Mesenchymal stem cell of adipose (primary cell): ENCODE results near the genes CRYGA and KANSL1L.

- CAGE, long polyA plus RNA = no peak
Measured at GRCh38 chr2:207711267-207711423, 295 bp upstream of the CCNYL1 start.

GRCh38 chr2:207825597-207826206 lies 56.0 kb upstream of the FZD5 start:
- CAGE, long polyA plus RNA = no peak

- CAGE, long polyA plus RNA = no peak
Measured at GRCh38 chr2:207826854-207827151, 57.1 kb upstream of the FZD5 start.

DNA sequence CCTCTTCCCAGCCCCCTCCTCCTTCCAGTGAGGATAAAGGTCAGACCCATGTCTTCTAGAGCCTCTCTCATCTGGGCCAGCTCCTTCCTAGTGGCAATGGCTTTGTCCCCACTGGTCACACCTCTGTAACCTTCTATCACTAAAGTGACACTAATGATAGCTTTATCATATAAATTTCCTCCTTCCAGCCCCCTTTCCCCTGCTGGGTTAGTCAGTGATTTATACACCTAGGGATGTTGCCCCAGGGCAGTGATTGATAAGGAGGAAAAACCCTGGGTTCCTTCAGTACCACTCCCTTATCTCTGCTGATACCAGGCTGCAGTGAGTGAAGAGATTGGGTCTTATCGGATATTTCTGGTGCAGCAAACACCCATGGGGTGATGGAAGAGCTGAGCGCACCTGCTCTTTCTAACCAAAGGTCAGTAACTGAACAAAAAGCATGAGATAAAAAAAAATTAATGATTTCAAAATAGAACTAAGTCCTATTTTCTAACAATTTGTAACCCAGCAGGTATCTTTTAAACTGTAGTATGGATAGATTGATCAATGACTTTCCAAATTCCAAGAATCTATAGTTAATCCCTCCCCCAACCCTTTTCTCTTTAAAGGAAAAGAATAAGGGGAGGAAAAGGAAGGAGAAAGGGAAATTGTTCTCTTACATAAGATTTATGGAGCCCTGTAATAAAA lies 62.2 kb upstream of the FZD5 start:
- CAGE, long polyA plus RNA = no peak

- CAGE, long polyA plus RNA = no peak
Measured at GRCh38 chr2:208163422-208163652, at the start of gene CRYGA. Gene CRYGA, minus strand, starts transcription at chr2:208163589.

DNA sequence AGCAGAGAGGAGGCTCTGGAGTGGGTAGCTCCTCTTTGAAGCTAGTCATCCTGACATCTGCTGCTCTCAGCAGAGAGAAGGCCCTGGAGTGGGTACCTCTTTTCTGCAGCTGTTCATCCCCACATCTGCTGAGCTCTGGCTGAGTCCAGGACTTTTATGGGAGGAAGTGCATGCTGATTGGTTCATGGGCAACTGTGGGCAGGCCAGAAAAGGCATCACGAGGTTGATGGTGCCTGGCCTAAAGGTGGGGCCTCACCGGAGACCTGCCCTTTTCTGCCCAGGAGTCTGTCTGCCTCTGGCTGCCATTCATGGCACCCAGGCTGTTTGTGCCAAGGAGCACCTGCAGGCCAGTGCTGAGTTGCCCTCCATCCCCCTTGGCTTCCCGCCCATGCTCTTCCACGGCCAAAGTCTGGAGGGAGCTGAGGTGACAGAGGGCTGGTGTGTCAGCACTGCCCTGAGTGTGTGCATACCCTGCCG lies 123.1 kb downstream of the PTH2R start:
- CAGE, long polyA plus RNA = no peak

DNA sequence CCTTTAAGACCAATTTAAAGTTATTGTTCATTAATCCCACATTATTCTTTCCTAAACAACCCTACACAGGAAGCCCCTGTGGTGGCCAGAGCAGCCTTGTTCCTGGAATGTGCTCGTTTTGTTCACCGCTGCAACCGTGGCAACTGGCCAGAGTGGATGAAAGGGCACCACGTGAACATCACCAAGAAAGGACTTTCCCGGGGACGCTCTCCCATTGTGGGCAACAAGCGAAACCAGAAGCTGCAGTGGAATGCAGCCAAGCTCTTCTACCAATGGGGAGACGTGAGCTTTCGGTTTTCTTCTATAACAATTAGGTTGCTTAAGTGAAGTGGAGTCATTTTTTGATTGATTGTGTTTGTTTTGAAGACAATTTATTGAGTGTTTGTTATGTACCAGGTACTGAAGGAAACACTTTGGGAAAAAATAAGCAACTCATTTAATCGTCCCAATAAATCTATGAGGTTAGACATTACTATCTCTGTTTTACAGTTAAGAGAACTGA lies 101.1 kb downstream of the UNC80 start:
- CAGE, long polyA plus RNA = no peak

DNA sequence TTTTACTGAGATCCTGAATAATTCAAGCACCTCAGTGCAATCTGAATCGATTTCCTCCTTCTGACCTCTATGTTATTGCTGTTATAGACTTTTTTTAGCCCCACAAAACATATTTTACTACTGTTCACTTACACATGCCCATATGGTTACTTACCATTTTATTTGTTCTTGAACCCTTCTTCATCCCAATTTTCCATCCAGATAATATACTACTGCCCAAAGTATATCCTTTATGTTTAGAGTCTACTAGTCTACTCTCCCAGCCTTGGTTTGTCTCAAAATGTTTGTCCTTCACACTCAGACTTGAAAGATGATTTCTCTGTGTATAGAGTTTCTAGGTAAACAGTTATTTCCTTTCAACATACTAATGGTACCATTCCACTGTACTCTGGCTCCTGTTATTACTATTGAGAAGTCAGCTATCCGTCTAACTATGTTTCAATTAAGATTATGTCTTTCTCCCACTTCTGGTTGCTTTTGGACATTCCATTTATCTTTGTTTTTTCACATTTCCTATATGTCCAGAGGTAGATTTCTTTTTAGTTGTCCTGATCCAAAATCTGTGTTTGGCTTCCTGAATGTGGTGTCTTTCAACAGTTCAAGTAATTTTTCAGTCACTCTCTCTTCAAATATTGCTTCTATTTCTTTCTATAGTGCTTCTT lies 79.5 kb downstream of the KANSL1L start:
- CAGE, long polyA plus RNA = no peak

DNA sequence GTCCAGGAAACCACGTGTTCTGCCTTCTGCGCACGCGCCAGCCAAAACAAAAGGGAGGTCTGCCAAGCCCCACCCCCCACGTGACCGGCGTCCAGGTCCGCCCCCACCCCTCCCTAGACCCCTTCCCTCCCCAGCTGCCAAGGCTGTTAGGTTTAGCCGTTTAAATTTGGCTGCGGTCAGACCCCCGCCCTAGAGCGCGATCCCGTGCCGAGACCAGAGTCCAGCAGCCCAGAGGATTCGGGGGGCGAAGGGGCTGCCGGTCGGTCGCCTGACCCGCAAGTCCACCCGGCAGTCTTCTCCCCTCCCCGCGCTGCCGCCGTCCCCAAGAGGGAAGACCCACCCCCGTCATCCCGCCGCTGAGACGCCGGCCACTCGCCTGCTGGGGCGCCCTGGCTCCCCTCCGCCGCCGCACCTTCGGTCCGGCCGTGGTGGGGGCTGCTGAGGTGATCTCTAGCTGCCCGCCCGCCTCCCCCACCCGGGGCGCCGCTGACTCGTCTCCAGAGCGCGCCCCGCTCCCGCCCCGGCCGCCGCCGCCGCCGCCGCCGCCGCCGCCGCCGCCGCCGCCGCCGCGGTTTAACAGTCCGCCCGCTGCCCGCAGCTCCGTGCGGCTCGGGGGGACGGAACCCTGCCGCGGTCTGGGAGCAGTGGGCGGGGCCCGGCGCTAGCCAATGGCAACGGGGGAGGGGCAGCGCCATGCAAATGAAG lies at the start of gene KANSL1L:
KANSL1L (minus strand) TSS at position 637 of the 705 bp plus-strand sequence.
- CAGE, long polyA plus RNA = no peak

- CAGE, long polyA plus RNA = no peak
Measured at GRCh38 chr2:210190496-210190741, 19.2 kb upstream of the KANSL1L start.

- CAGE, long polyA plus RNA = no peak
Measured at GRCh38 chr2:210548589-210549476, 7.6 kb upstream of the CPS1 start.

- CAGE, long polyA plus RNA = no peak
Measured at GRCh38 chr2:210574883-210575511, 18.6 kb downstream of the CPS1 start.

- CAGE, long polyA plus RNA = no peak
Measured at GRCh38 chr2:212237751-212238218, 300.8 kb downstream of the ERBB4 start.

DNA sequence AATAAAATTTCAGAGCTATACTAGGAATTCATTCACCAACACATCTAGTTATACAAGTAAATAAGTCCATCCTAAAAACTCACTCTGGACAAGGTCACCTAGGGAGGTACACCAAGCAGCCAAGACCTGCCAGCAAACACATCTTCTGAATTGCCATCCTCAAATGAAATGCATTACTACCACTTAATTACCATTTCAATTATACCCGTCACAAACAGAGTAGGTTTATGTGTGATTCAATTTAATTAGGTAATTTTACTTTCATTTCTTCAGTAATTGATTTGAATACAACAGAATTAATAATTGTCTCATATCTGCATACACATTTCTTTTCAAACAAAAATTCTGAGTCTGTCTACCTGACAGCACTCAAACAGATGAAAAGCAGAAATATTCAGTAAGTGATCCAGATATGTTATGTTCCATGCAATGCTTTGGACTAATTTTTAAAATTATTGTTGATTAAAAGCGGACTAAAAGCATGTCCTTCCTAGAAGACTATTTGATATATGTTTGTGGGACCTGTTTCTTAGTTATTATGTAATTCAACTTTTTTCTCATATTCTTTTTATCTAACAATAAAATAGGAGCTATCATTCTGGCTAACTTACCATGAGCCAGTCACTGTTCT lies 18.7 kb downstream of the IKZF2 start:
- CAGE, long polyA plus RNA = no peak

DNA sequence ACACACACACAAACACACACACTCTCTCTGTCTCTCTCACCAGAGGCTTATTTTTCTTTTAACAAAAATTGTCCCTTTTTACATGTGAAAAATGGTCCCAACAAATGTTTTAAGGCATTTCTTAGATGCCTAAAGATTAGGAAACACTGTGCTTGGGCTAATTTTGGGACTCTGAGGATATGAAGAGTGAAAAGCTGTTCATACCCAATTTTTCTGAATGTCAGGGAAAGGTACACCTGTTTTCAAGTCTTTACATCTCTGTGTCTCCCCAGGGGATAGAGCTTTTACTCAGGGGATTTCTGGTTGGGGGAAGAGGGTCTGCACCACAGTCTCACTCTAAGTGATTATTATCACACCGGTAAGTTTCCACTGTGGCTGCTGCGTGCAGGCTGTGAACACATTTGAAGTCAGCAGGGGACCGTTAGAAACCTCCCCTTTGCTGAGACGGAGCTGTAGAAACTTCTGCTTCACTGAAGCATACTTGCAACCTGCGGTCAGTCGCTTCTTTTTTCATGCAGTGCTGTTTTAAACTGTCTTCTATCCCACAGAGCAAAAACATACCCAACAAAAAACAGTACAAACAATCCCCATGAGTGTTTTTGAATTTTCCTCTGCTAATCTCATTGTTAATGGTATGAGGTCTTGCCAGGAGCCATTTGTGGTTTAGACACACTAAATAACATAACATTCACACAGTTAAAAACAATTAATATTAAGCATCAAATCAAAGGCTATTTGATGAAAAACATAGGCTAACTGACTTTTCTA lies 51.2 kb upstream of the SPAG16 start:
- CAGE, long polyA plus RNA = no peak

- CAGE, long polyA plus RNA = no peak
Measured at GRCh38 chr2:214808939-214809328, 549 bp downstream of the BARD1 start.

DNA sequence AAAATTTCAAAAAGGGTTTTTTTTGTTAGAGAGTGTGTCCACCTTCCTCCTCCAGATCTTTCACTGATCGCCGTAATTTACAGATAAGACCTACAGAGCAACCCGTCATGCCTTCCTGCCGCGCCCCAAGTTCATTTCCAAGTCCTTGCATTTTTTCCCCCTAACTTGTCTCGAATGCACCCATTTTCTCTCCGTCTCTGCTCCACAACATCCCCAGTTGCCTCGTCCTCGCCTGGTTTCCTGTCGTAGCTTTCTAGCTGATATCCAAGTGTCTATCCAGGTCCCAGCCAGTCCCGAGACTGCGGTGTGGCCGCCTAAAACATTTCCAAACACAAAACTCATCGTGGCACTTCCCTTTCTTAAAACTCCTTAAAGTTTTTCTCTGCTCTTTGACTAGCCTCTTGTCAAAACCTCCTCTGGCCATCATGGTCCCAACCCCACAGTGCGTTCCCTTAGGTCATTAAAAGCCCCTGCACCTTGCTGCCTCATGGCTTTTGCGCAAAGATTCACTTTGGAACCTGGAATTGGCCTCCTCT lies 1.2 kb upstream of the BARD1 start:
- CAGE, long polyA plus RNA = no peak

DNA sequence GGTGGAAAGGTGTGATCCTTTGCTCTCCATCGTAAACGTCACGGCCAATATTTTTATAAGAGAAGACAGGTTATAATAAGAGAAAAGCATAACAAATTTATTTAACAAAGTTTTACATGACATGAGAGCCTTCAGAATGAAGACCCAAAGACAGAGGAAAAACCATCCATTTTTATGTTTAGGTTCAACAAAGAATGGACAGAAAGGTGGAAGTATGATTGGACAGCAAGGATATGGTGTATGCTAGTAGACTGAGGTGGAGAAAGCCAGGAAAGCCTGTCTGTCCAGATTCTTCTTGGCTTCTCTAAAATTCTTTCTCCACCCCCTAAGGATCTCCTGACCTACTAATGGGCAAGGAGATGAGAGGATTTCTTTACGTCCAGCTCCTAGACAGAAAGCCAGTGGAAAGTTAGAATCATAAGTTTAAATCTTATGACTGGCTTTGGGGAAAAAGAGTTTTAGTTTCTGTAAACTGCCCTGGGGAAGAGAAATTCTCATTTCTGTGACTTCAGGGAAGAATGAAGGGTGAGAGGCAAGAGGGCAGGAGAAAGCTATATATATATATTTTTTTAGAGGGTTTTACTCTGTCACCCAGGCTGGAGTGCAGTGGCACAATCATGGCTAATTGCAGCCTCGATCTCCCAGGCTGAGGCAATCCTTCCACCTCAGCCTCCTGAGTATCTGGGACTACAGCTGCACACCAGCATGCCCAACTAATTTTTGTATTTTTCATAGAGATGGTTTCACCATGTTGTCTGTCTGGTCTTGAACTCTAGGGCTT lies 3.1 kb downstream of the ATIC start:
- CAGE, long polyA plus RNA = no peak

- CAGE, long polyA plus RNA = no peak
Measured at GRCh38 chr2:215420276-215420957, 15.5 kb downstream of the FN1 start.

GRCh38 chr2:215431030-215431385 lies 4.9 kb downstream of the FN1 start:
- CAGE, long polyA plus RNA = no peak